Metastatic Pancreatic Carcinoma in the Ovary (tissue), 1 donor: ENCODE results near the genes TULP4 and TMEM181.

DNA sequence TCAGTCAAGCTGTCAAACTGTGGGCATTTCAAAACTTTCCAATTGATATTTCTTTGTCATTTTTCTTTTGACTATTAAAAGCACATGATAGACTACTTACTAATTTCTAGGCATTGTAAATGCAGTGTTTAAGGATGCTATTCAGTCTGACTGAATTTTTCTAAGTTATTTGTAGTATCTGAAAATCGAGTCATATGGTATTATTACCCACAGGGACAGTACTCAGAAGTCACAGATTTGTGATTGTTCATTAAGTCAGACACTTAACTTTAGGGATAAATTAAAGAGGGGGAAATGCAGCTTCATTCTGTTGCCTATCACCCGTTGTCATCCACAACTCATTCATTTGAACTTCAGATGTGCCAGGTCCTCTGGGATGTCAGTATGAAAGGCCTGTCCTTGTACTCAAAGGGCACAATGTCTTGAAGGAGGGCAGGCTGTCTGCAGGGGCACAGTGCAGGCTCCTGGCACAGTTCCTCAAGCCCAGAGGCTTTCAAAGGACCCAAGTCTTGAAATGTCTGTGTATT, 9.0 kb downstream of the SNX9 start:
- PRO-cap = no peak

- PRO-cap = no peak
Measured at GRCh38 chr6:157894383-157895517, 71.7 kb downstream of the SNX9 start.

DNA sequence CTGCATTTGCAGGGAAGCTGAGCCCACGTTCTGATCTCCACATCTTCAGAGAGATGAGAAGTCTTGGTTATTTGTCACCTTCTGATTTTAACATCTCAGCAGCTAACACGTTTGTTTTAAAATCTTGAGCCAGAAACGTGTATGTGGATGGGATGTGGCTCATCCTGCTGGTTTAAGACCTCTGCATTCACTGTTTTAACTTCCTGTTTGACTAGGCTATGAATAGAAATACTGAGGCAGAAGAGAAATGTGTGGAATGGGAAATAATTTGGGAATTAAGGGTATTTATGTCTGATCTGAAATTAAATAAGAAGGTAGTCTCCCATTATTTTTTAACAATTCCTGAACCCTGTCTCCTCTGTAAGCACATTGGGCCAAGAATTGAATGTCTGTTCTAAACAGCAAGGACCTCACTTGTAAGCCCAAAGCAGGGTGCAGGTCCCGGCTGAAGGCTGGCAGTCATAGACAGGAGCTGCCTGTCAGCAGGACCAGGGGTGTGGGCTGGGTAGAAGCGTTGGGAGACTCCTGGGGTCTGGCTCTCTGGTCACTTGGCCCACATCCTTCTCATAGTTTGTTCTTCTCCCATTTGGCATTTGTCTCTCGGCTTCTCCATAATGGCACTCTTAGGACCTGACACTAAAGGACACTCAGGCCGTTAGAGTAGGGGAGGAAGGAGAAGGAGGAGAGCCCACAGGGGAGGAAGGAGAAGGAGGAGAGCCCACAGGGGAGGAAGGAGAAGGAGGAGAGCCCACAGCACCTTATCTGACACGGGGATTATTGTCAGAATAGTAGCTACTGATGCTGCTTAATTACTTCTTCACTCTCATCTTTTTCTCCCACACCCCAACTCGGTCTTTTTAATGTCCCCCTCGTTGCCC, 75.6 kb downstream of the SNX9 start:
- PRO-cap = no peak

GRCh38 chr6:157908095-157909405, 73.1 kb upstream of the SYNJ2 start:
- PRO-cap = no peak

DNA sequence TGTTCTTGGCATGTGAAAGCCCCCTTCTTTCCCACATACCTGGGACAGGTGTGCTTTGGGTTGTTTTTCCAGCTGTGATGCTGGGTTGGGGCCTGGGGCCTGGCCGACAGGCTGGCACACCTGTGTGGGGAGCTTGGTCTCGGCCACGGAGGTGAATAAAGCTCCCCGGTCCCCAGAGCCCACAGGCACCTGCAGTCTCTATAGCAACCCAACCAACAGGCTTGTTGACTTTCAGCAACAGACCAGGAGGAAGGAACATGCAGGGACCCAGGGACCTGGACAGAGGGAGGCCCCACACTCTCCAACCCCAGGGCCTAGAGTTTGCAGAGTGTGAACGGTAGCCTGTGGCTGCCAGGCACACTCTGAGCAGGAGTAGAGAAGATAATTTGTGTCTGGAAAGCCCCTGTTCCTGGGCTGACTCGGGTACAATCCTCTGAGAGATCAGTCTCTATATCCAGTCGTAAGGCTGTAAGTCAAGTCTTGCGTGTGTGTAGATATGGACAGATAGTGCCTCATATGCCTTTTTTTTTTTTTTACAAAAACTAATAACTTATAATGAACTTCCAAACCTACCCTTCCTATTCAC, 14.6 kb upstream of the SYNJ2 start:
- PRO-cap = no peak

DNA sequence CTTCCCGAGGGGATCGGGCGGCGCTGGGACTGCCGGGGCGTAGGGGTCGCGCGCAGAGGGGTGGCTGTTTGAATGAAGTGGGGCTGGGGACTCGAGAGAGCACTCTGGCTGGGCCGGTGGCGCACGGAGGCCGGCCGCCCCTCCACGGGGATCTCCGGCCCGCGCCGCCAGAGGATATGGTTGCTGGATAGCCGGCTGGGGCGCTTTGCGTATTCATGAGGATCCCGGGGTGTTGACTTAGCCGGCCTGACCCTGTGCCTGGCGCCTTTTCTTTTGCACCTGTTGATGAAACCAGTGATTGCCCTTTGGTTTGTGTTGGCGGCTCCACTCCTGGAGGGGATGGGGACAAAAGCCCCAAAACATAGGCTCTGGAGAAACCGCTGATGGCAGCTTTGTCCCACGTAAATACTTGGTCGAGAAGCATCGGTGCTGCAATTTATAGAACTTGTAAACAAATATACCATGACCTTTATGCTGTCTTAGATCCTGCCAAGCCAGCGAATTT, 558 bp downstream of the SYNJ2 start:
- PRO-cap = unidirectional peak, minus-strand start at position 163 of the sequence

- PRO-cap = no peak
Measured at GRCh38 chr6:158027191-158027966, 45.7 kb downstream of the SYNJ2 start.

GRCh38 chr6:158034279-158034673, 52.6 kb downstream of the SYNJ2 start:
- PRO-cap = no peak

DNA sequence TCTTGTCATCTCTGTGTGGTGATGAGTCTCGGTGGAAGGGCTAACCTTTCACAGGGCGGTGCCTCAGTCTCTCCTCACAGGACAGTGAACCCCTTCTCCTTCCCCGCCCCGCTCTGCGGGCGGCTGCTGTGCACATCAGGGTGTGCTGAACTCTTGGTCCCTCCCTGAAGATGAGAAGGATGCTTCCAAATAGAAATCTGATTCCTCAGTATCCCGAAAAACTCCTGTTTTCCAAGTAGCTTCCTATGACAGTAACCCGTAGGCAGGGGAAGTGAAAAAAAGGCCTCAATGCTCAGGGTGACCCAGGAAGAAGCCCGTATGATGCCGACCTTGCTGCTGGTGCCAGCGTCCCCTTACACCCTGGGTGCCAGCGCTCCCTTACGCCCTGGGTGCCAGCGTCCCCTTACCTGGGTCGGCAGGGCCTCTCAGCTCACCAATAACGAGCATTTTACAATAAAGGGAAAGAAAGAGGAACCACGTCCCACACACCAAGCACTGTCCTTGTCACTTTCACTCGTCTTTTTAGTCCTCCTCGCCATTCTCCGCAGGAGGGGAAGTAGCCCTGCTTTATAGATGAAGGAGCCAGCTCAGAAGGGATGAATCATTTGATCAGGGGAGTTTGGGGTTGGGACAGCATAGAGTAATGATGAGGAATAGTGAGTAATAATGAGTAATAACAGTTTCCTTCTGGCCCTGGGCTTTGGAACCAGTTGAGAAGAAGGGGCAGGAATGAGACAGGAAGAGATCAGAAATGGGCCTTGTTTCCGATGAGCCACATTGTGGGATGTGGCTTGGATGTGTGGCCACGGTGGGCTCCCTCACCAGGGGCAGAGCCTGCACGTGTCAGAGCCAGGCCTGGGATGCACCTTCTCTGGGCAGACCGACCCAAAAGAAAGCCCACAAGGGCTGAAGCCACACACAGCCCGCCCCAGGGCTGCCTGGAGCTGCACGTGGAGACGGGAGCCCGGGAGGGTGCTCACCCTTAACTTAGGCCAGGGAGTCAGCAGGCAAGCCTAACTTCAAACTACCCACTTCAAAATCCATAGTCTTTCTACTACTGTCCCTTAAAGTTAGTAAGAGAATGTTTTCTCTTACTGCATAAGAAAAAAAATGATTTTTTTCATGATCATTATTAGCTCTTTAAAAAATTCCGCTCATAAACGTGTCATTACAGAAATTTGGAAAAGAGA, 75.7 kb downstream of the SYNJ2 start:
- PRO-cap = no peak

- PRO-cap = no peak
Measured at GRCh38 chr6:158066076-158066866, 84.6 kb downstream of the SYNJ2 start.

- PRO-cap = no peak
Measured at GRCh38 chr6:158183516-158183981, 15.4 kb downstream of the GTF2H5 start.

GRCh38 chr6:158312057-158313093, at the start of gene TULP4:
TULP4 (plus strand) TSS chr6:158312465.
- PRO-cap = no peak

DNA sequence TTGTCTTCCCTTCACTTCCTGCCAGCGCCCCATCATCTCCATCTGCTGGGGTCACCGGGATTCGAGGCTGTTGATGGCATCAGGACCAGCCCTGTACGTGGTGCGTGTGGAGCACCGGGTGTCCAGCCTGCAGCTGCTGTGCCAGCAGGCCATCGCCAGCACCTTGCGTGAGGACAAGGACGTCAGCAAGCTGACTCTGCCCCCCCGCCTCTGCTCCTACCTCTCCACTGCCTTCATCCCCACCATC, 80.2 kb upstream of the TMEM181 start:
- PRO-cap = no peak

DNA sequence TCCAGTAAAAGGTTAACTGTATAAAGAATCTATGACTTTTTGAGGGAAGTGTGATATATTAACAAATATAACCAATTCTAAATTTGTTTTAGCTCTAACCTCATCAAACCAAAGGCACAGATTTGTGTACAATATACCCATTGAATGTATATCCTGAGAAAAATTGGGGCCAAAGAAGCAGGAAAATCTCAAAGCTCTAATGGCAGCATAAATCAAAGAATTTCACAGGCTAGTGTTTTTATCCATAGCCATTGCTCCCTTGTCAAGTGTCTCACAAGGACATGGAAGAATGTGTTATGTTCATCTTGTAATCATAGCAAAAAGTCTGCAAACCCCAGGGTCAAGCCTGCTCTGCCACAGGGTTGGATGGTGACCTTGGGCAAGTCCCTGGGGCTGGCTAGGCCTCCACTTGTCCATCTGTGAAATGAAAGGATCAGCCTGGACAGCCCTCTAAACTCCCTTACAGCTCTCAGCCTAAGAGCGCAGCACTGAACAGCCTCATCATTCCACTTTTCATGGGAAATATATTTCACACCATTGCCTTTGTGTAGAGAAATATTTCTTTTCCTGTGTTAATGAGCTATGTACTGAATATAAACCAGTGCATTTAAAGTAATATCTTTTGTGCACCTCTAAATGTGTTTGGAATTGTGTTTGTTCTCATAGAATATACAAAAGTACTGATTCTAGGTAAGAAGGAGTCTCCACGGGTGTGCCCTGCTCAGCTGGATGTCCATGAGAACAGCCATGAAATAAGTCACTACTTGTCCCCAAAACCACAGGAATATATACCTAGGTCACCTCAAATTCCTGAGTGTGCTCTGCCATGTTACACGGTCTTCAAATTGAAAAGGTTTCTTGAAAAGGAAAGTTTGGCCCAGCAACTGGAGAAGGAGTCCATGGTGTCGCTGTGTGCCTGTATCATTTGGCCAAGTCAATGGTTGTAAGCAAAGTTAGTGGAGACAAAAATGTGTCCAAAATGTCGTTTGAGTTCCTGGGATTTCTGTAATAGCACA, 49.6 kb upstream of the TMEM181 start:
- PRO-cap = no peak

- PRO-cap = bidirectional peak, plus-strand start at chr6:158560091, minus-strand start at chr6:158560039
Measured at GRCh38 chr6:158559768-158560247, at the start of gene TMEM181. TMEM181 (plus strand) TSS chr6:158560091.

DNA sequence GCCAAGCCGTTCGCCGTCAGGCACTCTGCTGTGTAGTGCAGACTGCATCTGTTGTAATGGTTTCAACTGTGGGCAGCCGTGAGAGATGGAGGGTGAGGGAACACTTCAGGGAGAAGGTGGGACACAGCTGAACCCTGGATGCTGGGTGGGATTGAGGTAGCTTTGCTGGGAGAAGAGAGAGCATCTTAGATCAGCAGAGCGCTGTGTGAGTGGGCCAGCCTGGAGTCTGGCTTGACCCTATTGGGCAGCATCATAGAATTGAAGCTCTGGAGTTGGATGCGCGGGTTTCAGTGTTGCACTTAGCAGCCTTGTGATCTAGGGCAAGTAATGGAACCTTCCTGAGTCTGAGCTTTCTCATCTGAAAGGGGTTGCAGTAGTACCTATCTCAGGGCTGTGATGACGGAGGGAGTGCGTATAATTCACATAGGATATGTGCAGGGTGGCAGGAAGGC, 7.6 kb downstream of the TMEM181 start:
- PRO-cap = no peak

DNA sequence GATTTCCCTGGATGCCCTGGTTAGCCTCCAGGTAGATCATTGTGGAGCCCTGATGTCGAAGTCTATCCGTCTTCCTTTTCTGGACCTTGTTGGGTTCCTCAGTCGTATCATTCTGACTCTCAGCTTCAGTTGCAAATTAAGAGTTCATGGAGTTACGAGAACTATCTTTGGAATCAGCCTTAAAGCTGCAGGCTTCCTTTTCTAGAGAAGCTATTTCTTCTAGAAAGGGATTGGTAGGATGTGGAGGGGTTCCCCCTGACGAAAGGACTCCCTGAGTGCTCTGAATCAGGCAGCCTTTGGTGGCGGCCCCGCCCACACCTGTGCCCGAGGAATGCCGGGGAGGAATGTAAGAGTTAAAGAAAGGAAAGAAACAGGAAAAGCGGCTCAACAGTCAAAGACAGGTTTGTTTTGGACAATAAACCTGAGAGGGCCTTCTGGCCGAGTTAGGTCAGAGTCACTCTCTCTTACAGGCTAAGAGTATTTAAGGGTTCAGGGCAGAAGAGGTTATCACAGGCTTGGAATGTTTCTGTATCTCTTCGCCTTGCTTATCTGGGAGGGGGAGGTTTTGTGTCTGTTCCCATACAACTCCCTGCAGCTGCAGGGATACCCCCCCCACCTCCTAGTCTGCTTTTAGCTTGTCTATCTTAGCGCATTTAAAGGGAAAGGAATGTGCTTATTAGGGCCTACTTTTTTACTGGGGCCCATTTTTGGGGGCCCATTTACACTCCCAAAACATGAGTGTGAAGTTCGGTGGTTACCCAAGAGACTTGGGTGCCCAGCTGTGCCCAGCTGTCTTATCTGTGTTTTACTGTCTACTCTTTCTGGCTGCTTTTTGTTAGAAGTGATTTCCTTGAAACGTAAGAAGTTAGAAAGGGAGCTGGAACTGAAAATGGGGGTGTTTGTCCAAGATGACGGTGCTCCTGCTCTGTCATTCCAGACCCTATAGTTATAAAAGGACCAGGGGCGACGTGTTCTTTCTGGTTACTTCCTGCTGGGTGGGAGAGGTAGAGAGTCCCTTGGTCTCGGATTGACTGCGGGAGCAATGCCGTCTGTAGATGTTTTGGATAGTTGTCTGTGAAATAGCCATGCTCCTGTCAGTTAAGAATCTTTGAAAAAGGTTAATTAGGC, 32.8 kb downstream of the DYNLT1 start:
- PRO-cap = no peak

DNA sequence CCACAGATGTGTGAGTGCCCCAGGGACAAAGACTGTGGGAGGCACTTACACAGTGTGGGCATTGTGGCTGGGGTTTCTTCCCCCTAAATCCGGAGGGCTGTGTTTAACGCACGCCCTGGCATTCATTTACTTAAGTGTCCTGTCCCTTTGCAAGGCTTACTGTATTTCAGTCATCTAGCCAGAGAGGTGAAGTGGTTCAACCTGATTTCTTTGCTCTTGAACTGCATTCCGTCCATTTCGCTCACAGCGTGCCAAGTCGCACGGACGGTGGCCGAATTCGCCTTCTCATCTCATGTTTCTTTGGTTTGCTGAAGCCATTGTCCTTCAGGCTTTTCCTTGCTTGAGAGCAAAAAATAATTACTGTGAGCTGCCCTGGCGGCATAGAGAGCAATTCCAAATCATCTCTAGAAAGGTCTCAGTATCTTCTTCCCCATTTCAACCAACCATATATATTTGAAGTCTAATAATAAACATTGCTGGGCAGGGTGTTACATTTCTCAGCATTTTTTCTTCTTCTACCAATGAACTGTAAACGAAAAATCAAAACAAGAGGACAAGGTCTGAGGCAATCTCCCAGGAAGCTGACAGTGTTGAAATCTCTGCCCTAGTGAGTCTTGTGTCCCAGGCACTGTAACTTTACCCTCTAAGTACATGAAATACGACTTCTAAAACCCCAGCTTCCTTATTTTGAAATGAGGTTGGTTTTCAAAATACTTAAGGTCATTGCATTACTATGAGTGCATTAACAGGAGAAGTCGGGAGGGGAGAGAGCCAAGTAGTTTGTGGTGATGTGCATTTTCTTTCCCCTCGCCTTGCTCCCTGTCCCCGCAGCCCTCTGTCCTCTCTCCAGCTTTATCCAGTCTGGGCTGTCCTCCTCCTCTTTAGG, 17.0 kb downstream of the SYTL3 start:
- PRO-cap = unidirectional peak, plus-strand start at position 745 of the sequence

DNA sequence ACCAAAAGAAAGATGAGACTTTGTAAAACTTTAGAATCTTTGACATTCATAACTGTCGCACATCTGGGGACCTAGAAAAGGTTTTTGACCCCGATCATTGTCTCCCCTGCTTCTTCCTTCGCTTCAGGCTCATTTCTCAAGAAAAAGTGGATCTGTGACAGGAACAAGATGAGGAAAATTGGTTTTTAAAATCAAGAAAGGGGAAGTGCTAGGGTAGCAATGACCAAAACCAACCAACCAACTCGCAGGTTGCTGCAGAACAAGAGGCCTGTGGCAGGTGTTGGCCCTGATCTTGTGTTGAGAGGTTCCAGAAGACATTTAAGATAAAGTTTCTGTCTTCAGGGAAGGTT, 17.7 kb downstream of the SYTL3 start:
- PRO-cap = no peak

DNA sequence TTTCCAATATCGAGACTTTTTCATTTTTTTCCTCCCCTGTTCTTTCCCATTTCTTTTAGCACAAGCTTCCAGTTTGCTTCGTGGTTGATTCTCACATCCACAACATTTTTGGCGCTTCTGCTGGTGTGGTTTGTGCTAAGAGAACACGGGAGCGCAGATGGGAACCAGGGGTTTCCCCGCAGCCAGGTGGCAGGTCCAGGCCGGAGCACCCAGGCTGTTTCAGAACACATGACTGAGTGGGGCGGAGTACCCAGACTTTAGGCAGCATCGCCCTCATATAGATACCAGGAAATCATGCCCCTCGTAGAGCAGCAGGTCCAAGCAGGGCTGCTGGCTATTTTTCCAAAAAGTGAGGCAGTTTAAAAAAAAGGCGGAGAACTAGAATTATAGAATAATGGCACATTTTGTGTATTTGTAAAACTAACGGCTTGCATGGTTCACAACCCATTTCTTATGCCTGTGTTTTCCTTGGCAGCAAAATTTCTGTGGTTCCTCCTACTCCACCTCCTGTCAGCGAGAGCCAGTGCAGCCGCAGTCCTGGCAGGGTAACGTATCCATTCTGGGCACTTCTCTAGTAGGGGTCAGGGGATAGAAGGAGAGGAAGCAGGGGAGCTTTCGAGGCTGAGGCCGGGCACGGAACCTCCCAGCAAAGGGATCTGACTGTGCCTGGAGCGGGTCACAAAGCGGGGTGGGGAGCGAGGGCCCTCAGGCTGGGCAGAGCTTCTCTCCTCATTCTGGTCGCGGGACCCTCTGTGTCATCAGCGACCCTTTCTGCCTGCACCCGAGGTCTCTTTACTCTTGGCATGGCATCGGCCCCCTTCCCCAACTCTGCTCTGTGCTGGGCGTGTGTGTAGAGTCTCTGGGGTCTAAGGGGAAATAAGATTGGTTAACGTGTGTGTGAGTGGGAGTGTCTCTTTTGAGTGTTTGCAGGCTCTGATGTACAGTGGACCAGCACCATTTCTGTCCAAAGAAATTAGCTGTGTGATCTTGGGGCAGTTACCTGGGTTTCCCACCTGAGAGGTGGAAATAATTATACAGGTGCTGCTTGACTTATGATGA, 58.3 kb downstream of the SYTL3 start:
- PRO-cap = no peak